Progenitor cell of endocrine pancreas (in vitro differentiated cells): Measurements from ENCODE around the genes XAF1 and ELP5.

DNA sequence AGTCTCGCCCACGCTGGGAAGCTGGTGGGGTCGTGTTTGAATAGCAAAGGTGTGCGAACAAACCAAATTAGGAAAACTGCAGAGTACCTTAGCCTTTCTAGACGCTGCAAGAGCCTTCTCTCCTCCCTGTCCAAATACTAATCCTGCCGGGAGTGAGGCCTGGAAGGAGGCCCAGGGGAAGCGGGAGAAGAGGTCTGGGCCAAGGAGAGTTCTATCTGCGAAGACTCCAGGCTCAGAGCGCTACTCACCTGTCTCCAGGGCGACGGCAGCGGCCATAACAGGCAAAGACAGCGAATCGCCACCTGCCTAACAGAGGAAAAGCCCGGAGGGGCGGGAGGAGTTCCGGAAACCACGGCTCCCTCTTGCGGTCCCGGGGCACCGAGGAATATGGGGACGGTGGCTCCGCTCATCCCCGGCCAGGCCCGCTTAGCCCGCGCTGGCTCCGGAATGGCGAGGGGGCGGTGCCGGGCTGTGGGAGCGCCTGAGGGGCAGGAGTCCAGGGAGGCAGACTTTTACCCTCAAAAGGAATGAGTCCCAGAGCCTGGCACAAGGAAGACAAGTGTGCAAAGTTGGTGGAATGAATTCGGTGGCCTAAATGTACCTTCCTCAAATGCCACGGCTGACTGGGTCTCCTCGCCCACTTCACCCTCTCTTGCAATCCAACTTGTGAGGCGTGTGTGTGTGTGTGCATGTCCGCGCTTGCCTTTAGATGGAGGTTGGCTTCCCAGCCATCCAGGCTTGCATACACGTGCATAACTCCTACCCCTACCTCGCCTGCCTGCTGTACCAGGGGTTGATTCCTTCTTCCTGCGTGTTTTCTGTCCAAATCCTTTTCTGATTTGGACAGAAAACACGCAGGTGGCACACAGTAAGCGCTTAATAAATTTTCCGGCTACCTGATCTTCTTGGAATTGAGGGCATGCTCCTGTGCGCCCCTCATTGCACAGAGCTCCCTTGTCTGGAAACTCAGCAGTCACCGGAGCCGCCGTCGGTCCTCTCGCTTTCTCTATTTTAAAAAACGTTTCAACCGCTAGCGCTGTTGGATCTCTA lies 3.4 kb downstream of the C17orf100 start:
- PRO-cap = no peak

DNA sequence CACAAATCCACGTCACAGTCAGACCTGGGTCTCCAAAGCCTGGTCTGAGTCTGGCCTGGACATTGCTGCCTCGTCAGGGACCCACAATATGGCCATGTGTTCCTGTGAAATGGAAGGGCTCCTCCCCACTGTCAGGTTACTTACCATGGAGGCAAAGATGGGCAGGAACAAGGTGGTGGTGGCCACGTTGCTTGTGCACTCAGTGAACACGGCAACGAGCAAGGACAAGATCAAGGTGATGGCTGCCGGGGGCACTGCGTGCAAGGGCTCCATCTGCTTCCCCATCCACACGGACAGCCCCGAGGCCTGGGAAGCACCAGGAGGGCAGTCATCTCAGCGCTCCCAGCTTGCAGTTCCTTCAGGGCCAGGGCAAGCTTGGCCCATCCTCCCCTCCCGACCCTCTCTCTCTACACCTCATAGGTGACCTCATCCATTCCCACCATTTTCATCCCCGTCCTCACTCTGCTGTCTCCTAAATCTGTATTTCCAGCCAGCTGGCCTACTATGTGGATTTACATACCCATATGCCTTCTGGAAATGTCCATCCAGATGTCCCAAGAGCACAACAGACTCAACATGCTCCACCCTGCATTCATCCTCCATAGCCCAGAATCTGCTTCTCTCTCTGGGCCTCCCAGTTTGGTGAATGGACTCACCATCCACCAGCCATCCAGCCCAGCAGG lies 22.4 kb downstream of the SLC13A5 start:
- PRO-cap = no peak

- PRO-cap = no peak
Observed at GRCh38 chr17:6702467-6703418, 10.4 kb downstream of the SLC13A5 start.

- PRO-cap = no peak
Observed at GRCh38 chr17:6752006-6752863, 3.6 kb upstream of the XAF1 start.

- PRO-cap = no peak
Observed at GRCh38 chr17:6755019-6756291, at the start of gene XAF1. Gene XAF1, plus strand, starts transcription at chr17:6756046.

DNA sequence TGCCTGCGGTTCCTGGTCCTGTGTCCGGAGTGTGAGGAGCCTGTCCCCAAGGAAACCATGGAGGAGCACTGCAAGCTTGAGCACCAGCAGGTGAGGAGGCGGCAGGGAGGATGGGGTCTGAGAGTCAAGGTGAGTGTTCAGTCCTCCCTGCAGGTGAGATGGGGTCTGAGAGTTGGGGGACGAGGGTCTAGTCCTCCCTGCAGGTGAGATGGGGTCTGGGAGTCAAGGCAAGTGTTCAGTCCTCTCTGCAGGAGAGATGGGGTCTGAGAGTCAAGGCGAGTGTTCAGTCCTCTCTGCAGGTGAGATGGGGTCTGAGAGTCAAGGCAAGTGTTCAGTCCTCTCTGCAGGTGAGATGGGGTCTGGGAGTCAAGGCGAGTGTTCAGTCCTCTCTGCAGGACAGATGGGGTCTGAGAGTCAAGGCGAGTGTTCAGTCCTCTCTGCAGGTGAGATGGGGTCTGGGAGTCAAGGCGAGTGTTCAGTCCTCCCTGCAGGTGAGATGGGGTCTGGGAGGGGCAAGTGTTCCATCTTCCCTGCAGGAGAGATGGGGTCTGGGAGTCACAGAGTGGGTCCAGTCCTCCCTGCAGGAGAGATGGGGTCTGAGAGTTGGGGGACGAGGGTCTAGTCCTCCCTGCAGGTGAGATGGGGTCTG lies 2.4 kb downstream of the XAF1 start:
- PRO-cap = no peak

DNA sequence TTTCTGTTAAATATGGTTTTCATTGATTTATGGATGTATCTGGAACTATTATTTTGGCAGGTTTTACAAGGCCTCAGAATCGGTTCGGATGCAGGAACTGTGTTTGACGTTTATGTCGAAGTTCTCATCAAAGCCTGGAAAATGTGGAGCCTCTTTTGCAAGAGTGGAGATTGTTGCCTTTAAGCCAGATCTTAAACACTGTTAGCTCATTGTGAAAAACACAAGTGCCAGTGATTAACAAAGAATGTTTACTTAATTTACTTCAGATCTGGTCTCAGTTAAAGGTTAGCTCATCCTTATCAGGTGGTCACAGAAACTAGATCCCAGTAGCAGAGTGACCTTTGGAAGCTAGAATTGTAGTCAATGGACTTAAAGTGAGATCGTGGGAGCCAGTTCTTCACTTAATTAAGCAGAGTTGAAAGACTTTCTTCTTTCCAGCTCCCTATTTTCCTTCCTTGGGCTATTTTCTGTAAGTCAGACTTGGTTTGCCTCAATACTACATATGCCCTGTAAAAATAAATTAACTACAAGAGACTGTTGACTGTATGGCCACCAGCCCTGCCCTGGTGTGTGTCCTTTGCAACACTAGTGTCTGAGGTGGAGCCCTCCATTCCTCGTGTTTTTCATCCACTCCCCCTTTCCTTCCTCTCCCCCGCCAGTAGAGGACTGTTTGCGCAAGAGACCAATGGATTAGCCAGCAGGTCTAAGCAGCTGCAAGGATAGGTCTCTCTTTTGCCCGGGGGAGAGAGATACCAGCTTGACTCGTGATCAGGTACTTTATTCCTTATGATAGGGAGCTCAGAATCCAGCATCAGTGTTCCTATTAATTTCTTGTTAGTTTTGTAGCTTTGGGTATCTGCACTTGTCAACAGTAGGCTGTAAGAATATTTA lies 20.2 kb downstream of the FBXO39 start:
- PRO-cap = no peak

GRCh38 chr17:6937081-6937510 lies 58.8 kb upstream of the ALOX12 start:
- PRO-cap = no peak

- PRO-cap = no peak
Observed at GRCh38 chr17:7098900-7099308, 15.7 kb downstream of the ASGR2 start.

- PRO-cap = no peak
Observed at GRCh38 chr17:7133984-7134455, 19.4 kb upstream of the ASGR2 start.

DNA sequence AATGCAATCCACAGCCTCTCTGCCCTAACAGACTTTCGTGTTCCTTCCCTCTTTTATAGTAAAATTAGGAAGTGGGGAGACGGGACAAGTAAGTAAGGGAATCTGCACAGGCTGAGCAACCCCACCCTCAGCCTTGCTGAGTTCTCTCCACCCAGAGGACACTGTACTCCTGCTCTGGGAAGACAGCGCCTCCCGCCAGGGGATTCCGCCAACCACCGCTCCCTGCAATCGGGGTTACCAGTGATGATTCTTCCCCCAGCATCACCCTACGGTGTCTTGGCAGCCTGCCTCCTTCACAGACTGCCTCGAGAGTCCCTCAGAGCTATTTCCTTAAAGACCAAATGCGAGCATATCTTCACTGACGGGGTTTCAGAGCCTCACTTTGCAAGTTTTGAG lies 22.6 kb upstream of the ASGR2 start:
- PRO-cap = no peak

DNA sequence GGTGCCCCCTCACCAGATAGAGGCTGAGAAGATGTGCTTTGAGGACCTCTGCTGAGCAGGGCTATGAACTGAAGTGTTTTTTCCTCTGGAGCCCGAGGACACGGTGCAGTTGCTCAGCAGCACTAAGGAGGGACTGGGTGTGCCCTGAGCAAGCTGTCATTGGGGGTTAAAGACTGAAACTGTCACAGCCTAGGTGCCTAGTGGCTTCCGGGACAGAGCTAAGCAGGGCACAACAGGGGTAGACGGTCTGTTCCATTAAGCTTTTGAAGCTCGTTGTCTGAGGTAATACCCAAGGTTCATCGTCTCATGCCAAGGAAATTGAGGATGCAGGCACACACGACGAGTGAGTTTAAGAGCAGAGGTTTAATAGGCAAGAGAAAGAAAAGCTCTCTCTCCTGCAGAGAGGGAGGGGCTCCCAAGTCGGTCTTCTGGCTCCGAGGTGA lies 24.9 kb upstream of the ASGR2 start:
- PRO-cap = no peak

DNA sequence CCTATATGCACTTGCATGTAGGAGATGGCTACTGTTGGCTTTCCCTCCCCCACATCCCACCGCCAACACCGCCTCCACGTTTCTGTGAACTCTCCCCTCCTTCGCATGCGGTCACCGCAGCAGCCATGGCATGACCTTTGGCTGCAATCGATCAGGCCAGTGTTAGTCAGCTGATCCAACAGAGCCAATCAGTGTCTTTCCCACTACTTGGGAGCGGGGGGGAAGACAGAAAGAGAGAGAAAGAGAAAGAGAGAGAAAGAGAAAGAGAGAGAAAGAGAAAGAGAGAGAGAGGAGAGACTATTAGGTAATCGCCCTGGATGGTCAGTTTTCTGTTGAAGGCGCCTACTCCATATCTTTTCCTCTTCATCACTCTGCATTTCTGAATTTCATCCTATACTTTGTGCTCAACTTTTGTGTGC lies 22.8 kb downstream of the ASGR1 start:
- PRO-cap = no peak

- PRO-cap = no peak
Observed at GRCh38 chr17:7167782-7168110, 11.4 kb downstream of the ASGR1 start.

DNA sequence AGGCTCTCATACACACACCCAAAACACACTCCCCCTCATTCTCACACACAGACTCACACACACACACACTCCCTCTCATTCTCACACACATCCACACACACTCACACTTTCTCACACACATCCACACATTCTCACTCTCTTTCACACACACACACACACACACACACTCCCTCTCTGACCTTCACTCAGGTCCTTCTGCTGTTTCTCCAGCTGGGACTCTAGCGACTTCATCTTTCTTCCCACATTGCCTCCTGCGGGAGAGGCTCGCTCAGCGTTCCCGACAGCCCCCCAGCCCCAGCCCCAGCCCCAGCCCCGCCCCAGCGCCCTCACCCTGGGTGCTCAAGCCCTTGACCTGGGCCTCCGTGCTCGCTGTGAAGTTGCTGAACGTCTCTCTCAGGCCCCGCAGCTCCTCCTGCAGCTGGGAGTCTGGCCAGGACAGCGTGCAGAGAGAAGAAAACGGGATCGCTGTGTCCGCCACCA lies 2.5 kb downstream of the ASGR1 start:
- PRO-cap = no peak

- PRO-cap = no peak
Observed at GRCh38 chr17:7237447-7237836, 1.8 kb downstream of the PHF23 start.

- PRO-cap = bidirectional peak, plus-strand start at chr17:7252313, minus-strand start at chr17:7251947; bidirectional peak, plus-strand start at chr17:7252553, minus-strand start at chr17:7252497
Observed at GRCh38 chr17:7252171-7253209, at the start of gene ELP5. Gene ELP5, plus strand, starts transcription at chr17:7252215.

GRCh38 chr17:7260490-7260773 lies 1.8 kb downstream of the CLDN7 start:
- PRO-cap = no peak

DNA sequence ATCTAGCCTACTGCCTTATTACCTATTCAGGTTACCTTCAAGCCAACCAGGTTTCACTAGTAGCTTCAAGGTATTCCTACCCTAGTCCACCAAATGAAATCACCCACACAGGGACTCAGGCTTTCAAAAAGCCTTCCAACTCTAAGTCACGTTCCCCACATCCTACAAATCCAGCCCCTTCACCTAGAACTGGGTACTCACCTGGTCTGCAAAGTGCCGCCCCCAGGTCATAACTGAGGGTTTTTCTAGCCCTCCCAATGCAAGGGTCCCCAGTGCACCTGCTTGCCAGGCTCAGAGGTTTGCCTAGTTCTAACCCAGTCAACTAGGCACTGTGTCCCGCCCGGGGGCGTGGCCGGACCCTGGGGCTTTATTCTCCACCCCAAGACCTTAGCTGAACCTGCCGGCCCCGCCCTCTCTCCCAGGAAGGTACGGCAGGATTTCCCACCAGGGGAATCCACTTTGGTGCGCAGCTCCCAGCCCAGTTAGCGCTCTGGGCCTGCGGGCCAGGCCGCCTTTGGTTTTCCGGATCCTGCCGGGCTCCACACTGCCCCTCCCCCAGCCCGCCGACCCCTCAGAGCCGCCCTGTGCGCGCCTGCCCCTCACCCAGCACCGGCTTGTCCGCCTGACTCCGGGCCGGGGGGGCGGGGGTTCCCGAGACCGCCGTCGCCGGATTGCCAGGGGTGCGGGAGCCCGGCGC lies 664 bp downstream of the YBX2 start:
- PRO-cap = no peak

- PRO-cap = no peak
Observed at GRCh38 chr17:7296168-7296968, 1.9 kb upstream of the YBX2 start.